ENCODE data around the gene CHD1.

DNA sequence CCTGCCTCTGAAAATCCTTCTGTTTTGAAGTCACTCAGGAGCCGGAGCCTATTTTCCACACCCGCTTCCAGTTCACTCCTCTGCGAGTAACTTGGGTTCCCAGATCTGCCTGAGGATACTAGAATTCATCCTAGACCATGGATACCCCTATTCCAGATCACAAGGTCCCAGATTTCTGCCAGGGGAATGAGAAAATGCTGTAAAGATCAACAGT lies 197.4 kb downstream of the PCSK1 start:
- PRO-cap, 6 experiments = no peak in any of the 6 experiments
- RAMPAGE, long total RNA, 2 experiments = no peak in any of the 2 experiments
- RRBS = no CpG with 5 or more reads among the region's 3 CpGs

- PRO-cap, 6 experiments = no peak in any of the 6 experiments
- RAMPAGE, long total RNA, 2 experiments = no peak in any of the 2 experiments
- RRBS = no CpG with 5 or more reads among the region's 1 CpG
These were observed 189.9 kb downstream of the PCSK1 start for GRCh38 chr5:96243140-96243570.

- PRO-cap, 6 experiments = peak in 1 of 6 experiments; most common plus-strand start chr5:96257031 (in 1)
- RAMPAGE, long total RNA, 2 experiments = no peak in any of the 2 experiments
- RRBS = no CpG with 5 or more reads among the region's 5 CpGs
These were observed 176.2 kb downstream of the PCSK1 start for GRCh38 chr5:96256741-96257317.

DNA sequence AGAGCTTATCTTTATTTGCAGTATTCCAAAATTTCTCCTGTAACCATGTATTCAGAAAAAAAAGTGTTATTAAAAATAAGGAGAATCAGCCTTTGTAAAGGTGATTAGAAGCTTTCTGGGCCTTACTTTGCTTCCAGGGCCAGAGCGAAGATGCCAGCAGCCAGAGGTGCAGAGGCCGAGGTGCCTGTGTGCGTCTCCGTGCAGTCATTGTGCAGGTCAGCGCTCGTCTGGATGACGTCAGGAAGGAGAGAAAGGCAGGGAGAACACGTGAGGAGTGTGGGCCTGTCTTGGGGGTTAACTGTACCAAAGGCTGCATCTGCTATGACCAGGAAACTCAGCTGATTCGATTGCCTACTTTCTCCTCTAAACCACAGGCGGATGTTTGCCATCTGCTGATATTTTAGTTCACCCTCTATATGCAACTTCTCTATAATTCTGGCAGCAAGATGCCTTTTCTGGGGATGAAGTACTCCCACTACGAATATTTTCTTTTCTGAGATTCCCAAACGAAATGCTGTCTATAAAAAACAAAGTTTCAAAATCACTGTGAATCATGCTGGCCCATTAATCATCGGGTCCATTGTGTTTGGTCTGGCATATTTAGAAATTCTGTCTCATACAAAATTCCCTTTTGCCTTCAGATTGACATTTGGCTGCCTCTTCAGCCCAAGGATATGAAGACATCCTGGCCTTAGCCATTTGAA lies 24.8 kb downstream of the PCSK1 start:
- PRO-cap, 6 experiments = no peak in any of the 6 experiments
- RAMPAGE, long total RNA, 2 experiments = no peak in any of the 2 experiments
- RRBS = no CpG with 5 or more reads among the region's 13 CpGs

- PRO-cap, 6 experiments = no peak in any of the 6 experiments
- RAMPAGE, long total RNA, 2 experiments = no peak in any of the 2 experiments
- RRBS = no CpG with 5 or more reads among the region's 7 CpGs
These were observed 63.3 kb downstream of the ERAP1 start for GRCh38 chr5:96744263-96745009.

DNA sequence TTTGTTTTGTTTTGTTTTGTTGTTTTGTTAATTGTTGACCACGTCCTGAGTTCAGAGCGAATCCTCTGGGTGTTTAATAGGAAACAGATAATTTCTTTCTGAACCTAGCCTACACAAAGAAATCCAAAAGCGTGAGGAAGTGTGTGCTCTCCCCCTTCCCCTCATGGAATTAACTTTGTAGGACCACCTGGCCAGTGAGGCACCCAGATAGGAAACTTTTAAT lies 866 bp downstream of the ERAP1 start:
- PRO-cap, 6 experiments = no peak in any of the 6 experiments
- RAMPAGE, long total RNA, 2 experiments = no peak in any of the 2 experiments
- RRBS = no CpG with 5 or more reads among the region's 3 CpGs

GRCh38 chr5:96879554-96880830 lies 3.7 kb downstream of the ERAP2 start:
- PRO-cap, 6 experiments = no peak in any of the 6 experiments
- RAMPAGE, long total RNA, 2 experiments = no peak in any of the 2 experiments
- RRBS = no CpG with 5 or more reads among the region's 7 CpGs

DNA sequence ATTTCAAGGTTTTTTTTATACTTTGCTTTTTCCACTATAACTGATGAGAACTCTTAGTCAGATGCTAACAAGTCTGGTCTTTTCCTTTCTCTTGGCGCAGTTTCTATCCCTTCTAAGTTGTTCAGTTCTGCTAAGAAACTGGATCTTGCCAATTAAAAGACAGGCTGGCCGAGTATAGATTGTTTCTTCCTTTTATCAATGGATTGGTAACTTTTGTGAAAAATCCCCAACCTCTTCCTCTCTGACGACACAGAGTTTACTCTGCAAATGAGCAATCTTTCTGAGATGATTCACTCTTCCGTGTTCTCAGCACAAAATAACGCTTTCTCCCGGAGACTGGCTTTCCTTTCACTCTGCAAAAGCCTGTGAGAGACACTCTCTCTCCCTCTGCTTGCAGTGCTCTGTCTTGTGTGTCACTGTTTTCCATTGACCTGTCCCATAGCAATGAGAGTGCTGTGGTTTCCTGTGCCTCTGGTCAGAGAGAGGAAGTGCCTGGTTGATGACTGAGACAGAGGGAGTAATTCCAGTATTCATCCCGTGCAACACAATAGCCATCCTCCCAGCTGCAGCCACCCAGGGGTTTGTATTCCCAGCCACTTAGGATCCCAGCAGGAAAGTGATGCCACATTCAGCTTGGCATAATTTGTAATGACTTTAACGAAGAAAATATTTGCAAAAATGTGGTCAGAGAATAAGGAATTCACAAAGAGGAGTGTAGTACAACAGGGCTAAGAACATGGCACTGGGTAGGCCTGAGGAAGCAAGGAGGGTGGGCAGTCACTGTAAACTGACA lies 463.7 kb upstream of the RGMB start:
- PRO-cap, 6 experiments = peak in 2 of 6 experiments; most common plus-strand start position 293 of the sequence (in 1); most common minus-strand start position 418 of the sequence (in 1)
- RAMPAGE, long total RNA, 2 experiments = no peak in any of the 2 experiments
- RRBS = no CpG with 5 or more reads among the region's 8 CpGs

- PRO-cap, 6 experiments = no peak in any of the 6 experiments
- RAMPAGE, long total RNA, 2 experiments = no peak in any of the 2 experiments
These were observed 29.6 kb downstream of the RGMB start for GRCh38 chr5:98803161-98803414.

GRCh38 chr5:98881051-98881549 lies 47.7 kb downstream of the CHD1 start:
- PRO-cap, 6 experiments = no peak in any of the 6 experiments
- RAMPAGE, long total RNA, 2 experiments = no peak in any of the 2 experiments

- PRO-cap, 6 experiments = no peak in any of the 6 experiments
- RAMPAGE, long total RNA, 2 experiments = no peak in any of the 2 experiments
- RRBS = no CpG with 5 or more reads among the region's 3 CpGs
These were observed 17.4 kb downstream of the CHD1 start for GRCh38 chr5:98911371-98911776.

- PRO-cap, 6 experiments = peak in 6 of 6 experiments; most common plus-strand start chr5:98929188 (in 6); most common minus-strand start chr5:98928932 (in 6)
- RAMPAGE, long total RNA, 2 experiments = start-site peak on the plus strand in 1 of 2 experiments, at chr5:98929122-98929192 at its widest, 28 reads per replicate
- RRBS = under 1% methylated on average over 4 of the region's 79 CpGs
These were observed at the start of gene CHD1 for GRCh38 chr5:98928822-98929326. Gene CHD1, minus strand, starts transcription at chr5:98929007.

GRCh38 chr5:98930090-98930398 lies 1.2 kb upstream of the CHD1 start:
- PRO-cap, 6 experiments = no peak in any of the 6 experiments
- RAMPAGE, long total RNA, 2 experiments = no peak in any of the 2 experiments
- RRBS = no CpG with 5 or more reads among the region's 9 CpGs

DNA sequence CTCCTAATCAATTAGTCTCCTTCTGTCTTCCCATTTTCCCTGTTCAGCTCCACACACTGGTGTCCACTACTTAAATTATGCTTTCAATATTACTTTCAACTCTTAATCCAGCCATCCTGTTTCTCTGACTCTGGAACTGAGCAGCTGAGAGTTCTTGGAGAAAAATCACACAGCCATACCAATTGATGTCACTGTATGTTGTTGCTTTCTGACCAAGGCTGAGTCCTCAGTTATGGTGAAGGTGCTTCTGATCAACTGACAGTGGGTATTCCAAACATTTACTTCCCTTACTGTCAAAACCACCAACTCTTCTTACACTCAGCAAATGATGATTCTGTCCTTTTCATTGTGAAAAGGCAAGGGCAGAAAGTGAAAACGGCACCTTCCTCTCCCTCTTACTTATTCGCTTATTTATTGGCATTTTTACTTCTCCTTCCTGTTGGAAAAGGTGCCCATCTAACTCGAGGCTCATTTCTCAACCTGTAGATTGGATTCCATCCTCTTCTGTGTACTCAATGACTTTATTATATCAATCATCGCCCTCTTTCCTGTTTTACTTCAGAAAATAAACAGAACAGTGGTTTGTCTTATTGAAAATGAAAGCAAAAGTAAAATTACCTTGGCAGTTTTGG lies 104.2 kb upstream of the CHD1 start:
- PRO-cap, 6 experiments = no peak in any of the 6 experiments
- RAMPAGE, long total RNA, 2 experiments = no peak in any of the 2 experiments
- RRBS = no CpG with 5 or more reads among the region's 4 CpGs

DNA sequence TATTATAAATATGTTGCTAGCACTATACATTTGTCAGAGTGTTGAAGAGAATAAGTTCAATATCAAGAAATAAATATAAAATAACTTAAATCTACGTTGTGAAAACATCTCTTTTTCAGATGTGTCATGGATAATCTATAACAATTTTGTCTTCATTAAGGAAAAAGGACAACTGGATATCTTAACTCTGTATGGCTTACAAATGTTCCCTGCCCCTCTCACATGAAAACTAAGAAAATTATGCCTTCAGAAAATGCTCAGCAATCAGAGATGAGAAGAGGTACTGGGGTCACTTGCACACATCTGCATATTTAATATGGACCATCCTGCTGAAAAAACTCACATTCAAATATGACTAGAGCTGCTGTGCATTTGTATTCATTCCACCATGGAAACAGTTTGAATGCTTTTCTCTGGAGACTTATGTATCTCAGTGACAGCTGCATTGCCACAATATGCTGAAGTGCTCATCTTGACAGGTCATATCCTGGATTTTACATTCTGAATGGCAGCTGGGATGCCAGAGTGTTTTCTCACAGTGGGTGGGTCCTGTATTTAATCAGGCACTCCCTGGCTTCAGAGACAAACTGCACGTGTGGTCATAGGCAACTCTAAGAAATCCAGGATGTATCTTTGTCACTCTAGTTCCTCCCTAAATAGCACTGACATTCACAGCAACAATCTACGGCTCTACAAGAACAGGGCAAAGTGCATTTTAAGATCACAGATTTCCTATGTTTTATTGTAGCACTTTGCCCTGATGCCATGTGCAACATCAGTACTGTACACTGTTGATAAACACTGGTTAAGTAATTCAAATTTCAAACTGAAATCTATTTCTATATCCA lies 75.7 kb downstream of the ST8SIA4 start:
- PRO-cap, 6 experiments = peak in 1 of 6 experiments; most common plus-strand start position 644 of the sequence (in 1); most common minus-strand start position 353 of the sequence (in 1)
- RAMPAGE, long total RNA, 2 experiments = no peak in any of the 2 experiments
- RRBS = no CpG with 5 or more reads among the region's 3 CpGs

GRCh38 chr5:100900760-100901453 lies 2.2 kb downstream of the ST8SIA4 start:
- PRO-cap, 6 experiments = peak in 6 of 6 experiments; most common plus-strand start chr5:100901101 (in 3); most common minus-strand start chr5:100900878 (in 3)
- RAMPAGE, long total RNA, 2 experiments = no peak in any of the 2 experiments
- RRBS = 2% methylated on average over 5 of the region's 40 CpGs

DNA sequence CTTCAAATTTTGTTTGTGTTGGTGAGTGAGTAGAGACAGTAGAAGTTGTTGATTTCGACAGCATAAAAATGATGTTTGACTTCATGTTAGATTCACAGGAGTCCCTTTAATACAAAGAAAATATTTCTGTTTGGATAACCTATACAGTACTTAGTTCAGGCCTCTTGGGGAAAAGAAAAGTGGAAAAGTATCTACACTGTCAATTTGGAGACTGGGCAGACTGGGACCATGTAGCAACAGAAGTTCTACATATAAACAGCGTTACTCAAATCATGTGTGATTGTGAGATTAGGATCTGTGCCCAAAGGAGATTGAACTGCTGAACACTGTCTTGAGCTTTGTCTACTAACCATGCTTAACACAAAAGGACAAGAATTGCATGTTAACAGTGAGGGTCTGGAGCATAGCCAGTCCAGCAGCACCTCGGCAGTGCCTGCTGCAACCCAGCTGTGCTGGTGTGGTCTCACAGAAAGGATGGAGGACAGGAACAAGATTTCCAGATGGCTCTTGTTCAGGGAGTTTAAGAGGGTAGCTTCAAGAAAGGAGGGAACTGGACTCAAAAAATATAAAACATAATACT lies 5.7 kb downstream of the PAM start:
- PRO-cap, 6 experiments = no peak in any of the 6 experiments
- RAMPAGE, long total RNA, 2 experiments = no peak in any of the 2 experiments
- RRBS = no CpG with 5 or more reads among the region's 3 CpGs

DNA sequence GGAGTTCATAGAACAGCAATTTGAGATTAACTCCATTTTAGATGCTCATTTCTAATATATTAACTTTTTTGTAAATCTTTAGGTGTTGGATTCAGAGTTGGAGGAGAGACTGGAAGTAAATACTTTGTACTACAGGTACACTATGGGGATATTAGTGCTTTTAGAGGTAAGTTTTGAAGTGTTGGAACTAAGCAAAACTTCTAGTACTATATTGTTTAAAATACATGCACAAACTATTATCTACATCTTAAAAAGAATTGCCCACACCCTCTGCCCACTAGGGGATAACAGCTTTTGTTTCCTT lies 171.3 kb downstream of the PAM start:
- PRO-cap, 6 experiments = no peak in any of the 6 experiments
- RAMPAGE, long total RNA, 2 experiments = start-site peak on the plus strand in 1 of 2 experiments, centred at position 117 of the sequence, 156 reads per replicate

DNA sequence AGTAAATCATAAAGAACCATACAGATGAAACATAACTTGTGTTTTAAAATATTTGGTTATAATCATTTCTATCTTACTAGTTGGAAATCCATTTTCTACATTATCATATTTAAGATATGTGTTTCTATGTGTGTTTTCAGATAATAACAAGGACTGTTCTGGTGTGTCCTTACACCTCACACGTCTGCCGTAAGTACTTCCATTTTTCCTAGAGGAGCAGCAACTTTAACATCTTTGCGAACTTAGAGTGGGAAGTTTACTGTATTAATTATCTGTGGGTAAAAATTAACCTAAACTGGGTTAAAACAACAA lies 173.3 kb downstream of the GIN1 start:
- PRO-cap, 6 experiments = no peak in any of the 6 experiments
- RAMPAGE, long total RNA, 2 experiments = start-site peak on the plus strand in 1 of 2 experiments, centred at position 167 of the sequence, 113 reads per replicate
- RRBS = no CpG with 5 or more reads among the region's 3 CpGs

- PRO-cap, 6 experiments = no peak in any of the 6 experiments
- RAMPAGE, long total RNA, 2 experiments = no peak in any of the 2 experiments
- RRBS = no CpG with 5 or more reads among the region's 6 CpGs
These were observed 1.1 kb downstream of the NUDT12 start for GRCh38 chr5:103561431-103561955.